Measurements from ENCODE around the genes EPHA7 and GPR63.

DNA sequence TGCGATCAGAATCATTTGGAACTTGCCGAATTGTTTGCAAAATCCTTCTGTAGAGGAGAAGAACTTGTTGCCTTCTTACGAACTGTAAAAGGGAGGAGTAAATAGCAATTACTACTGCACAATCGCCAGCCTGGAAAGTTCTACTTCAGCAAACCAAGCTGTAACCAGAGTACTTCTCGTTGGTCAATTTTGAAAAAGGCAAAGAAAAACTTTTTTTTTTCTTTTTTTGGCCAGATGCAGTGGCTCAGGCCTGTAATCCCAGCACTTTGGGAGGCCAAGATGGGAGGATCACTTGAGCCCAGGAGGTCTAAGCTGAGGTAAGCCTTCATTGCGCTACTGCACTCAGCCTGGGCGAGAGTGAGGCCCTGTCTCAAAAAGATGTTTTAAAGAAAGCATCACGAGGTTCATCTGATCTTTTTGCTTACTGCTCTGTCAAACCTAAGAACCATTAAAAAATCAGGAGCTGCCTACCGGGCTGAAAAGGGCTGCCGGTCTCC is 698 bp downstream of the LYRM2 start:
- PRO-cap, 2 experiments = no peak in any of the 2 experiments

DNA sequence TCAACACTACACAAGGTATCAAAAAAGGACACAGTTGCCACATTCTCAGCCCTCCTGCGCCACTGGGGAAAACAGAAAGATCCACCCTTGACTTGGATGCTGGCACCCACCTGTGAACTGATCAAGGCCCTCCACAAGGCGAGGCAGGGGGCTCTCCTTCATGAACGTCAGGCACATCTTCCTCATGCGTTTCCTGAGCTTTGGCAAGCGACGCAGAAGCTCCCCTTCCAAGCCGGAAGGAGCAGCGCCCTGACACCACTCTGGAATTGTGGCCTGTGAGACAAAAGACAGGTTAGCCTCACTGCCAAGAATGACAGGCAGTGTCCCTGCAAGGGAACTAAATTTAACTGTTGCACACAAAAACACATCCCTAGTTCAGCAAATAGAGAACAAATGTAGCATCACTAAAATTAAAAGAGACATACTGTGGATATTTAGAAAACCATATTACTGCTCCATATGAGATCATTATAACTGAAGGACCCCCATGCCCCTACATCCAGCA is 42.0 kb upstream of the LYRM2 start:
- PRO-cap, 2 experiments = no peak in any of the 2 experiments

DNA sequence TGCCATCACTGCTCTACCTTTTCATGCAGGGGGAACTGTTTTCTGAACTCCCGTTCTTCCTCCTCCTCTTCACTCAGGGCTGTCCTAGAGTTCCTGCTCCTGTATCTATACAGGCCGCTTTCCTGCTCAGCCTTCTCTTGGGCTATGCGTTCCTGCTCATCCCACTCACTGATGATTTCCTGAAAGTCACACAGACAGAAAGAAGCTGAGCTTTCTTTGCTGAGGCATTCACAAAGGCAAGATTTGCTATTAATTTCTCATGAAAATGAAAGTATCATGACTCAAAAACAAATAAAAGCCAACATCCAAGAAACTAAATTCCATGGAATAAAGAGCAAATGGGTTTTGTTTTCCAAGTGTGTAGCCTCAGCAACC is 52.1 kb upstream of the LYRM2 start:
- PRO-cap, 2 experiments = no peak in any of the 2 experiments

DNA sequence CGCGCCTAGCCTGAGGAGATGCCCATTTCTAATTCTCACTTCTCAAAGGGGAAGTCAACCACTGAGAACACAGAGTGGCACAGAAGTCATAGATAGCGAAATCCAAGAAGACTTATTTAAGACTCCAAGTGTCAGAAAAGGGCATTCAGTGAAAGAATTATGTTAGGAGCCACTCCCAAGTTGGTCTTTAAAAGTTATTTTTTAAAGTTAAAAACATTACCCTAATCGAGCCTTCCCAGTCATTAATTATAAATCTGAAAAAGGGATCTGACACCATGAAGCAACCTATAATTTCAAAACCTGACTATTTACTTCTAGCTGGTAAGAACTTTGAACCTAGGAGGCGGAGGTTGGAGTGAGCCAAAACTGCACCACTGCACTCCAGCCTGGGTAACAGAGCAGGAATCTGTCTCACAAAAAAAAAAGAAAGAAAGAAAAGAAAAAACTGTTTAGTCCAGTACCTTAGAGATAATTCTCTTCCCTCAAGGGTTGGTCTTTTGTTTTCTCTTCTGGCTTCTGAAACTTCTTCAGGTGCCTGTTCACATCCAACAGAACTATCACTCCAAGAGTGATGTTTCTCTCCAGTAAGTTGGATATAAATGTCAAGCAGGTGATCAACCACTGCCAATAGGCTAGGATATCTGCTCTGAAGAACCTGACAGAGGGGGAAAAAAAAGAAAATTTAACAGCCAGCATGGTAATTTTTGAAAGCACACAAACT is 38.5 kb downstream of the MDN1 start:
- PRO-cap, 2 experiments = no peak in any of the 2 experiments

GRCh38 chr6:89829247-89830479 is 10.1 kb upstream of the MDN1 start:
- PRO-cap, 2 experiments = peak in 1 of 2 experiments; most common plus-strand start chr6:89829914 (in 1); most common minus-strand start chr6:89829597 (in 1)

GRCh38 chr6:89910250-89910618 is 16.0 kb downstream of the GJA10 start:
- PRO-cap, 2 experiments = no peak in any of the 2 experiments

GRCh38 chr6:89950981-89951961 is 57.0 kb downstream of the GJA10 start:
- PRO-cap, 2 experiments = peak in 1 of 2 experiments; most common plus-strand start chr6:89951698 (in 1); most common minus-strand start chr6:89951599 (in 1)

GRCh38 chr6:89999985-90000394 is 105.7 kb downstream of the GJA10 start:
- PRO-cap, 2 experiments = no peak in any of the 2 experiments

DNA sequence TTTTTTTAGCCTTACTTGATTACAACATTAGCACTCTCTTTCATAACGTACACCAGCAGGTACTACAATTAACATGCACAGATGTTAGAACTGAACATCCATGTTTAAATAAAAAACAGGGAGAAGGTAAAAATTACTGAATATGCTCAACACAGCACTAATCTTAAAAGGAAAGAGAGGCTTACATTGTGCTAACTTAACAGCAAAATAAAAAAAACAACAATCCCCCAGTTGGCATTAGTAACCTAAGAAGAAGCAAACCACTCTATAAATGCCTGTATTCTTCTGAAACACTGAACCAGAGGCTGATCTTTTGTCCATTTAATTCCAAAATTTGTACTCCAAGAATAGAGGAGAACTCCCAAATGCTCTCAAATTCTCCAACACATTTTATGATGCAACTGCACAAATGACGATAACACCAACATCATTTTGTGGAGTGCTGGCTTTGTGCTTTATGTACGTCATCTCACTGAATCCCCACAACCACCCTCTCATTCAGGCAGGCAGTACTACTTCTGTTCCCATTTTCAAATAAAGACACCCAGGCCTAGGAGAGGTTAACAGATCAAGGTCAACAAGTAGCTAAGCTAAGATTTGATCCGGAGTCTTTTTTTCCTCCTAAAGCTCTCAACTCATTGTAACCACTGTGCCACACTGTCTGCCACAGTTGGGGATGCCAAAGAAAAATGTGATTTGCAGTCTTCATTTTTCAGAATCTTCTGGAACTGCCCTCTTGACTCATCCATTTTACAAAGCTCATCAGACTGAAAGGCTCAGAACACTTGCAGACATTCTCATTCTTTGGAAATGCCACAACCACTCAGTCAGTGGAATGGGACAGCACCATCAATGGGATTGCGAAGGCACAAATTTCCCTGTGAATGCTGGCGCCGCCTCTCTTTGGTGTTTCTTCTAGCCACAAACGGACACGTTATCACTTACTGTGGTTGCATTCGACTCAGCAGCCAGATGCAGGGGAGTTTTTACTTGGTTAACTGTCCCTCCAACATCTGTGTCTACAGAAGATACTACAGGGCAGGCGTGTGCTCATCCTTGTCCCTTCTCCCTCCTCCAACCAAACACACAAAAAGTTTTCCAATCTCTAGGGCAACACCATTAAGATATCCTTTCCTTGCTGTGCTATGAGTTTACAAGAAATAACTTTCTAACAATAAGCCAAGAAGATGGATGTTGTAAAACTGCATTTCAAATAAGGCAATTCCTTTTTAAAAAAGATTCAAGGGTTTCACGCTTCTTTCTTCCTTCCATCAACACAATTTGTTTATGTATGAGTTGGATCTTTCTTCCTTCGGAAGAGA is 184.4 kb downstream of the GJA10 start:
- PRO-cap, 2 experiments = no peak in any of the 2 experiments

DNA sequence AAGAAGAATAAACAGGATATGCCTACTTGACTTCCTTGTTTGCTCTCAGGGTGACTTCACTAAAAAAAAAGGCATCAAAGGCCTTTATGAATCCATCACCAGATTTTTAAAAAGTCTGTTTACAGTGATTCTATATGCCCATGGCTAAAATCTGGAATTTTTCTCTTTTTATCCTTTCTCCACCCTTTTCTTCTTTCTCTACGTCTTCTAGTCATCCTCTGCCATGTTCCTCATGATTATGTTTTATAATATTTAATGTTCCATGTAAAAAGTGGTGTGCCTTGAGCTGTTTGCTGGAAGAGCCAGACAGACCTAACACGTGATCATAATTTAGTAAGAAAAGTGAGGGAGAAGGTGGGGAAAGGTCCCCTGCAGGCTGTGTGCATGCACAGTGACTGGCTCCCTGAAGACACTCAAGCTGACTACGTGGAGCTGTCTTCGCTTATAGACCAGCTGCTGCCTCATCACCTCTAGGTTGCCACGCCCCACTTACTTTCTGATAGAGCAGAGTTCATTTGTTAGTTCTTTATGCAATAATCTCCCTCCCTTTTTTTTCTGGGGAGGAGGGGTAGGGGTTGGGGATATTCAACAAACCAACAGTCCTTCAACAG is 157.5 kb downstream of the BACH2 start:
- PRO-cap, 2 experiments = no peak in any of the 2 experiments

DNA sequence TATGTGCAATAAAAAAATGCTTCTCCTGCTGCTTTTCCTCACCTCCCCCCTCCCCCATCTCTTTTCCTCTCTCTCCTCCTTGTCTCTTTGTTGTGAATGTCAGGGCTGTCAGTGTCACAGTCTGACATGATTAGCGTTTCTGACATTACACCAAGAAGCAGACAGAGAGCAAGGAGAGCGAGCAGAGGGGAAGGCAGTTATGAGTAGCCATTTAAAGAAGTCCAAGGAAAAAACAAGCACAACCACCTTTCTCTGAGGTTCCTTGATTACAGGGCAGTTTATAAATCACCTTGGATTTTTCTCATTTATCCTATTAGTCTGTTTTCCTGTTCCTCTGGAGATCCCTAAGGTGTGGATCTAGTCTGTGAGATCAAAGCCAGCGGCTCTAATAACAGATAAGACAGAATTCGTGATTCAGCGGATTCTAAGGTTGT is 101.5 kb downstream of the BACH2 start:
- PRO-cap, 2 experiments = no peak in any of the 2 experiments

GRCh38 chr6:90272650-90273303 is 23.9 kb downstream of the BACH2 start:
- PRO-cap, 2 experiments = no peak in any of the 2 experiments

- PRO-cap, 2 experiments = no peak in any of the 2 experiments
Measured at GRCh38 chr6:90397867-90398385, 101.3 kb upstream of the BACH2 start.

DNA sequence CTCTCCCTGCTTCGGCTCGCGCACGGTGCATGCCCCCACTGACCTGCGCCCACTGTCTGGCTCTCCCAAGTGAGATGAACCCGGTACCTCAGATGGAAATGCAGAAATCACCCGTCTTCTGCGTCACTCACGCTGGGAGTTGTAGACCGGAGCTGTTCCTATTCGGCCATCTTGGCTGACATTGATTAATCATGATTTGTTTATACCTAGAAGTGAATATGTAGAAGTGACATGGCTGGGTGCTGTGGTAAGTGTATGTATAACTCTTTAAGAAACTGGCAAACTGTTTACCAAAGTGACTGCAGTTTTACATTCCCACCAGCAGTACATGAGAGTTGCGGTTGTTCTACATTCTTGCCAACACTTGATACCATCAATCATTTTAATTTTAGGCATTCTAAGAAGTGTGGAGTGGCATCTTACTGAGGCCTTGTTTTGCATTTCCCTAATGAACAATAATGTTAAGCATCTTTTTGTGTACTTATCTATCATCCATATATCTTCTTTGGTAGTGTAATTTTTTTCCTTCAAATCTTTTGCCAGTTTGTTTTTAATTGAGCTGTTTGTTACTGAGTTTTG is 466.2 kb upstream of the MAP3K7 start:
- PRO-cap, 2 experiments = no peak in any of the 2 experiments

DNA sequence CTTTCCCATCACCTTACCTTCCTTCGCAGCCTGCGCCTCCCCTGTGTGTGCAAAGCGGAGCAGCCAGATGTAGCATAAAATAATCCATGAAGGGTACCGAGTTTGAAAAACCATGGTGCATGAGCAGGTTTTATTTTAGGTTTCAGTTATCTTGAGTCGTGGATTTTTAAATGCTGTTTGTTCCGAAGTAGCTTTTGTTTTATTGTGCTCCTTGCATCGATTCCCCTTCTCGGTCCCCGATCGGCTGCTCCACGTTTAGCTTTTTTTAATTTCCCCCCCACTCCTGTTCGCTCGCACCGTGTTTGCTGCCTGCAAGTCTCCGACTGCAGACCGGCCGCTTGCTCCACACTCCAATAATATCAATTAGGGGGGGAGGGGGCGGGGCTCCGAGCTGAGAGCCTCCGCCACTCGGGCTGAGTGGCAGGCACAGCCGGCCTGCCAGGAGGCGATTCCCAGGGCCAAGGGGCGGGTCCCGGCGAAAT is at the start of gene EPHA7:
TSS of gene EPHA7 (minus strand) at position 332 of the 482 bp plus-strand sequence.
- PRO-cap, 2 experiments = peak in 1 of 2 experiments; most common minus-strand start position 325 of the sequence (in 1)

GRCh38 chr6:94784331-94784741 is 793.0 kb upstream of the MANEA start:
- PRO-cap, 2 experiments = no peak in any of the 2 experiments

DNA sequence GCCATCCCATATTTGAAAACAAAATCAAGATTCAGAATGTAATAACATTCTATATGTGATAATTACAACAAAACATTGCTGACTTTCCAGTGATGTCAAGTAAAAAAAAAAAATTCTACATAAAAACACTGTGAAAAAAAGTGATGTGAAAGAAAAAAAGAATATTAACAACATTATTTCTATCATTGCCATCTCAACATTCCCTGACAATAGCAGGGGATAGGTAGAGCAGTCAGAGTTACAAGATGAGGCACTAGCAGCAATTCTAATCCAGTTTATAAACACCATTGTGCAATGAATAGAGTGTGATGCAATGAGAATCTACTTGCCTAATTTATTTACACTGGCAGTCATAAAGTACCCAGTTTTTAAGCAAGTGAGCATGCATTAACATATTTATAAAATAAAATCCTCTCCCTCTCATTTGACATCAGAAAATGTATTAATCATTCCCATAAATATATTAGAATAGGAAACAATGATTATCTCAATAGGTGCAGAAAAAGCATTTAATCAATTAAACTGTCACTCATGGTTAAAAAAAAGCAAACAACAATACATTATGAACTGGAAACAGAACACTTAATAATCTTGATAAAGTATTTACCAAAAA is 2.5 kb upstream of the MANEA start:
- PRO-cap, 2 experiments = no peak in any of the 2 experiments

- PRO-cap, 2 experiments = no peak in any of the 2 experiments
Measured at GRCh38 chr6:96520073-96520933, 1.3 kb upstream of the UFL1 start.

GRCh38 chr6:96836668-96836834 is 726 bp downstream of the GPR63 start:
- PRO-cap, 2 experiments = no peak in any of the 2 experiments

GRCh38 chr6:96836835-96837930 is at the start of gene GPR63:
Gene GPR63 (minus strand): TSS chr6:96837477.
- PRO-cap, 2 experiments = peak in 1 of 2 experiments; most common plus-strand start chr6:96837677 (in 1); most common minus-strand start chr6:96837477 (in 1)